Skeletal muscle tissue (tissue), 7 donors: Measurements from ENCODE around the gene IL12RB2.

DNA sequence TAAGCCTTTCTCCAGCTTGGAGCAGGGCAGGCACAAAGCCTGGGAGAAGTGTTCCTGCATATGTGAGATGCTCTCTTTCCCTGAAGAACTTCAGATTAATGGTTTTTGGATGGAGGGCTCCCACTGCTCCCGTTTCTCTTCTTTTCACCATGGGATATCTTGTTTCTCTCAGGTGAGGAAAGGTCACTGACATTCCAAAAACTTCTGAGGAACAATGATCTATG lies 95.8 kb downstream of the JAK1 start:
- PRO-cap, 3 experiments: no peak in any of the 3 experiments
- RAMPAGE, long total RNA: no peak
- RRBS, 2 experiments: no CpG with 5 or more reads among the region's 1 CpG

GRCh38 chr1:64894050-64894509 lies 72.3 kb downstream of the JAK1 start:
- PRO-cap, 3 experiments: no peak in any of the 3 experiments
- RAMPAGE, long total RNA: no peak
- RRBS, 2 experiments: no CpG with 5 or more reads among the region's 7 CpGs

DNA sequence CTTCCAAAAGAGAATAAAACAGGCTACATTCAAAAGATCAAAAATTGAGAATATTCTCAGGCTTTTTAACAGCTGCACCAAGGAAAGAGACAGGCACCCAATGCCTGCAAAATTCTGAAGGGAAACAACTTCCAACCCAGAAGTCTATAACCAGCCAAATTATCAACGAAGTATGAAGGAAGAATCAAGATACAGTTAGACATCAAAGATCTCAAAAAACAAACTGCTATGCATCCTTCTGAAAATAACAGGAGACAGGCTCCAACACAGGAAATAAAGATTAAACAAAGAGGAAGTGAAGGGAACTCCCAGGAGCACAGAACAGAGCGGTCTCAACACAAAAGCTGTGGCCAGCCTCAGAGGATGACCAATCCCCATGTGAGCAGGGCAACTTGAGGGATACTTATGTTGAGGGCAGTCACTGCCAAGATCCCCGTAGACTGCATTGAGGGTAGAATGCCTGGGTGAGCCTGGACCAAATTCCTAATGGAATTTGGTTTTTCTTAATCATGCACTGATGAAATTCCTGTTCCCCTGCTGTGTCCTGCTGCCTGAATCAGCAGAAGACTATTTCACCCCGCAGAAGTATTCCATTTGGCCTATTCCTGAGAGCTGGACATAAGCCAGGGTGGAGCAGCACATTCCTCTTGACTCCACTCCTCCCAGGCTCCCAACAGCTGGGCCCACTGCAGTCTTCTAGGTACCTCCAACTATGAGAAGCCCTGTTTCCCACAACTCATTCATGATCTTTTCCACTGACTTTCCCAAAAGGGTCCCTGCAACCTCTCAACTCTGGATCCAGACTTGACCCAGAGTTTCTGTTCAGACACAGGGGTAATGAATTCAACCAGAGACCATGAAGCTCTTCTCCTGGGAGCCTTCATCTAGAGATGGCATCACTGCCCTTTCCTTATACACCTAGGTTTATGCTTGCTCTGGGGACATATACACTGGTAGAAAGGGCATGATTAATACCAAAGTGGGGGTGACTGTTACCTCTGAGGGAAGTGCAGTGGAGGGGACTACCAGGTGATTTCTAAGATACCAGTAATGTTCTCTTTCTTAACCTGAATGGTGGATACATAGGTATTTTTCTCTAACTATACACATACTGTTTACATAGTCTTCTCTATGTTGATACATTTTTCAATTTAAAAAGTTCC lies 48.8 kb downstream of the JAK1 start:
- PRO-cap, 3 experiments: no peak in any of the 3 experiments
- RAMPAGE, long total RNA: no peak
- RRBS, 2 experiments: no CpG with 5 or more reads among the region's 4 CpGs

DNA sequence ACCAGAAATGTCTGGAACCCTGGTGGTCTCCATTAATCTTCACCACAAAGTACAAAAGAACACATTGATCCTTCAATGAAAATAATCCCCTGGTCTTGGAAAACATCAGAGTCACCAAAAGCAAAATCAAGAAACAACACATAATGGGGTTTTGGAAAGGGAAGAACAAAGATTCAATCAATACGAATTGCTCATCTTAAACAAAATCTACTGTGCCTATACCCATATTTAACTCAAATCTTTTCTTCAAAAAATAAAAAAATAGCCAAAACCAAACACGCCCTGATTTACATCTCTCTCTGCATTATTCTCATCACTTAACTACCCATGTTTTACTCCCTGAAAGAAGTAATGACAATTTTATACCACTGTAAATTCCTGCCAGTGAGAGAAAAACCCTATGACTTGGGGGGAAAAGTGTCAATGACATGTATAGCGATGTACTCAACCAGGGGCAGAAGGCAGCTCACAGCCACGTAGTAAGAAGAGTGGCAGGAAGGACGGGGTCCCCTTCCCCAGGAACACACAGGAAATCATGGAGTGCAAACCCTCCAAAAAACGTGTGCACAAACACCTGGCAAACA lies 1.4 kb downstream of the JAK1 start:
- PRO-cap, 3 experiments: no peak in any of the 3 experiments
- RAMPAGE, long total RNA: no peak
- RRBS, 2 experiments: no CpG with 5 or more reads among the region's 6 CpGs

GRCh38 chr1:65020894-65021615 lies 54.7 kb upstream of the JAK1 start:
- PRO-cap, 3 experiments: no peak in any of the 3 experiments
- RAMPAGE, long total RNA: no peak
- RRBS, 2 experiments: no CpG with 5 or more reads among the region's 7 CpGs

GRCh38 chr1:65065965-65066681 lies 81.9 kb upstream of the AK4 start:
- PRO-cap, 3 experiments: peak in 2 of 3 experiments; most common plus-strand start chr1:65066448 (in 2); most common minus-strand start chr1:65066197 (in 2)
- RAMPAGE, long total RNA: no peak
- RRBS, 2 experiments: under 1 to 2% methylated on average over 7 to 9 of the region's 35 CpGs

DNA sequence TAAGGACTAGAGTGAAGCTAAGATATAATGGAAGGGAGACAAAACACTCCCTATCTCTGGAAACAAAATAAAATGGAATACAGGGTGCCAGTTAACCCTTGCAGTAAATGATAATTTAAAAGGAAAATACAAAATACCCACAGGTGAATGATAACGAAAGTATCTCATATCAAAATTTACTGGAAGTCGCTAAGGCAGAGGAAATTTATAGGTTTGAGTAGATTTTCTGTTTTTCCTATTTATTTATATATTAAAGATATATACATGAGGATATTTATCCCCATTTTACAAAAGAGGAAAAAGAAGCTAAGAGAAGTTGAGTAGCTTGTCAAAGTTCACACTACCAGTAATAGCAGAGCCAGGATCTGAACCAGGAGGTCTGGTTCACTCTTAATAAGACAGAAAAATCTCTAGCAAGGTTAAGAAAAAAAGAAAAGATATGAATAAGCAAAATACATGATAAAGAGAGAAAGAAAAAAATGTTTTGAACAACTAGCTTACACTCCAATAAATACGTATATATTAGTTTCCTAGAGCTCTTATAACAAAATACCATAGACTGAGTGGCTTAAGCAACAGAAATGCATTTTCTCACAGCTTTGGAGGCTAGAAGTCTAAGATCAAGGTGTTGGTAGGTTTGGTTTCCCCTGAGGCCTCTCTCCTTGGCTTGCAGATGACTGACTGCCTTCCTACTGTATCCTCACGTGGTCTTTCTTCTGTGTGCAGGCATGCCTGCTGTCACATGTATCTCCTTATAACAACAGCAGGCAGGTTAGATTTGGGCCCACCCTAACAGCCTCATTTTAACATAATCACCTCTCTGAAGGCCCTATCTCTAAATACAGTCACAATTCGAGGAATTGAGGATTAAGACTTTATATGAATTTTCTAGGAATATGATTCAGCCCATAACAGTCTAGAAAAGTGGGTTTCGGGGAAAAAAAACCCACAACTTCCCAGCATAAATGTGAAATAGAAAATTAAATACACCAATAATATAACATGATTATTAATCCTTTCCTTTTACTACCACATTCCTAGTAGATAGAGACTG lies 60.3 kb downstream of the LEPR start:
- PRO-cap, 3 experiments: no peak in any of the 3 experiments
- RAMPAGE, long total RNA: no peak
- RRBS, 2 experiments: no CpG with 5 or more reads among the region's 6 CpGs

DNA sequence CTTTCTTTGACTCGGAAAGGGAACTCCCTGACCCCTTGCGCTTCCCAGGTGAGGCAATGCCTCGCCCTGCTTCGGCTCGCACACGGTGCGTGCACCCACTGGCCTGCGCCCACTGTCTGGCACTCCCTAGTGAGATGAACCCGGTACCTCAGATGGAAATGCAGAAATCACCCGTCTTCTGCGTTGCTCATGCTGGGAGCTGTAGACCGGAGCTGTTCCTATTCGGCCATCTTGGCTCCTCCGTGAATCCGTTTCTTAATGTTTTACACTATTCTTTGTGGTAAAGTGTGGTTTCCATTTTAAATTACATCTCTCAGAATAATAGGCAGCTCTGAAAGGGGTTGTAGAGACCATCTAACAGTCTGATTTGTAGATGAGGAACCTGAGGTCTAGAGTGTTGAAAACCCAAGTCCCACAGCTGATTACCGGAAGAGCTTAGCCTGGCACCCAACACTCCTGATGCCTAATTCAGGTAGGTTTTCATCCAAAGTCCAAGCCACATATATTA lies 143.9 kb downstream of the LEPR start:
- PRO-cap, 3 experiments: no peak in any of the 3 experiments
- RAMPAGE, long total RNA: no peak
- RRBS, 2 experiments: no CpG with 5 or more reads among the region's 16 CpGs

DNA sequence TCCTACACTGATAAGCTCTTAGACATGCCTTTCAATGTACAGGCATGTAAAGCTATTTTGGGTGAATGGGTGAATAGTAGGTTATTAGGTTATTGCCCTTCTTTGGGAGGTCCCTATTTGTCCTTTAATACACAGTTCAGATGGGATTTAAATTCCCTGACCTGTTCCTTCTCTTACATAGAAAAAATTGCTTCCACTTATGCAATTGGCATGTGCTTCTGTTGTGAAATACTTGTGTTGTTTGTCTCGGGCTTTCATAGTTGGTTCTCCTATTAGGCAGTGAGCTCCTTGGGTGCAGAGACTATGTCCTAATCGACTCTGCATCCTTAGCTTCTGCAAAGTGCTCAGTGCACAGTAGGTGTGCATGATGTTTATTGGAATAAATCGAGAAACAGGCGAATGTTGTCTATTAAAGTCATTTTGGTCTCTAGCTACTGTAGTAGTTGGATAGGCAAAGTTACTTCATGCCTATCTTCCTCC lies 1.3 kb upstream of the PDE4B start:
- PRO-cap, 3 experiments: no peak in any of the 3 experiments
- RAMPAGE, long total RNA: no peak
- RRBS, 2 experiments: no CpG with 5 or more reads among the region's 4 CpGs

GRCh38 chr1:66271243-66271788 lies 262.6 kb upstream of the SGIP1 start:
- PRO-cap, 3 experiments: peak in 3 of 3 experiments; most common plus-strand start chr1:66271489 (in 3); most common minus-strand start chr1:66271368 (in 1)
- RAMPAGE, long total RNA: no peak
- RRBS, 2 experiments: no CpG with 5 or more reads among the region's 7 CpGs

DNA sequence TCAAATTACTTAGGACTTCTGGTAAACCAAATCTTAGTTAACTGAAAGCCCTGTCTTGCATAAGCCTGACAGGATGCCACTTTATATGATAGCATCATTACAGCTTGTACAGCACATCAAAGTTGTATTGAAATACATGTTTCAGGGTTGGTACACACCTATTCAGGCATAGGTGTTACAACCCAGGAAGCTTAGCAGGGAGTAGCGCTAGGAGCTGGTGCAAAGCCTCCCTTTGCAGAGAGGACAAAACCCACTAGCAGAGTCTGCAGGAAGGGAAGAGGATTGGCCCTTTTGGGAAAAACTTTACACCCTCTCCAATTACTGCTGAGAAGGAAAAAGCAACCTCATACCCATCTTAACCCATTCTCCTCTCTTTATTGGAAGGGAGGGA lies 258.8 kb upstream of the SGIP1 start:
- PRO-cap, 3 experiments: no peak in any of the 3 experiments
- RAMPAGE, long total RNA: no peak
- RRBS, 2 experiments: no CpG with 5 or more reads among the region's 1 CpG

DNA sequence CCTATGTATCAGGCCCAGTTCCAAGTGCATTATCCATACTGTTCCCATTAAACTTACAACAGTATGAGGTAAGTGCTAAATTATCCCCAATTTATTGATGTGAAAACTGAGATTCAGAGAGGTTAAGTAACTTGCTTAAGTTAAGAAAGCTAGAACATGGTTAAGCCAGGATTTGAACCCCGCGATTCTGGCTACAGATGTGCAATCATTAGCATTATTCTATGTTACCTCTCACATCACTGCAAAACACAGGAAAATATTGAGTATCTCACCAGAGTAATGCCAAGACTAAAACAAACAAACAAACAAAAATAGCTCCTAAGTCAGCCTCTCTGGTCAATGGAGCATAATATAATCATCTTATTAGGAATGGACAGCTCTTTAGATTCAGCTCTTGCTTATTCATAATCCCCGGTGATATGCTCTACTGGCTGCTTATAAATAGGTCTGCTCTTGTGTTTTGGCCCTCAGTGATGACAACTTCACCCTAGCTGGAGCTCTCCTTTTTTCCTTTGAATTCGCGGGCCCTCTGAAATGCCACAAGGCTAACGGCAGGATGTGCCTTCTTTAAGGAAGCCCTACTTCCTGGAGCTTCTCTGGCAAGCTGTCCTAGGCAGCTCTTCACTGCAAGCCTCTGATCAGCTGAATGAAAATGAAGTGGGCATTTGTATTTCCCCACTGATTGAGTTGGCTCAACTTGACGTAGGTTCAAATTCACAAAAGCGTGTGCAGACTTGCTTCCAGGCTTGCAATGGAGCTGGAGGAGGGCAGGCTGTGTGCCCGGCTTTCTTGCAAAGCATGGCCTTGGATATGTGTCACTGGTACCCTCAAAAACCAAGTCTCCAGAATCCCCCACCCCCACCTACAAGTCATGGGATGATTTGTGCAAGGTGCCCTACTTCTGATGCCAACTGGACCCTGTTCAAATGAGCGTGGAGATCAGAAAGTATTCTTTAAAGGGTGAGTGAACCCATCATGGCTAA lies 22.1 kb downstream of the SGIP1 start:
- PRO-cap, 3 experiments: no peak in any of the 3 experiments
- RAMPAGE, long total RNA: no peak
- RRBS, 2 experiments: no CpG with 5 or more reads among the region's 10 CpGs

- PRO-cap, 3 experiments: no peak in any of the 3 experiments
- RAMPAGE, long total RNA: no peak
- RRBS, 2 experiments: no CpG with 5 or more reads among the region's 8 CpGs
Measured at GRCh38 chr1:66981079-66982386, 56.7 kb downstream of the MIER1 start.

DNA sequence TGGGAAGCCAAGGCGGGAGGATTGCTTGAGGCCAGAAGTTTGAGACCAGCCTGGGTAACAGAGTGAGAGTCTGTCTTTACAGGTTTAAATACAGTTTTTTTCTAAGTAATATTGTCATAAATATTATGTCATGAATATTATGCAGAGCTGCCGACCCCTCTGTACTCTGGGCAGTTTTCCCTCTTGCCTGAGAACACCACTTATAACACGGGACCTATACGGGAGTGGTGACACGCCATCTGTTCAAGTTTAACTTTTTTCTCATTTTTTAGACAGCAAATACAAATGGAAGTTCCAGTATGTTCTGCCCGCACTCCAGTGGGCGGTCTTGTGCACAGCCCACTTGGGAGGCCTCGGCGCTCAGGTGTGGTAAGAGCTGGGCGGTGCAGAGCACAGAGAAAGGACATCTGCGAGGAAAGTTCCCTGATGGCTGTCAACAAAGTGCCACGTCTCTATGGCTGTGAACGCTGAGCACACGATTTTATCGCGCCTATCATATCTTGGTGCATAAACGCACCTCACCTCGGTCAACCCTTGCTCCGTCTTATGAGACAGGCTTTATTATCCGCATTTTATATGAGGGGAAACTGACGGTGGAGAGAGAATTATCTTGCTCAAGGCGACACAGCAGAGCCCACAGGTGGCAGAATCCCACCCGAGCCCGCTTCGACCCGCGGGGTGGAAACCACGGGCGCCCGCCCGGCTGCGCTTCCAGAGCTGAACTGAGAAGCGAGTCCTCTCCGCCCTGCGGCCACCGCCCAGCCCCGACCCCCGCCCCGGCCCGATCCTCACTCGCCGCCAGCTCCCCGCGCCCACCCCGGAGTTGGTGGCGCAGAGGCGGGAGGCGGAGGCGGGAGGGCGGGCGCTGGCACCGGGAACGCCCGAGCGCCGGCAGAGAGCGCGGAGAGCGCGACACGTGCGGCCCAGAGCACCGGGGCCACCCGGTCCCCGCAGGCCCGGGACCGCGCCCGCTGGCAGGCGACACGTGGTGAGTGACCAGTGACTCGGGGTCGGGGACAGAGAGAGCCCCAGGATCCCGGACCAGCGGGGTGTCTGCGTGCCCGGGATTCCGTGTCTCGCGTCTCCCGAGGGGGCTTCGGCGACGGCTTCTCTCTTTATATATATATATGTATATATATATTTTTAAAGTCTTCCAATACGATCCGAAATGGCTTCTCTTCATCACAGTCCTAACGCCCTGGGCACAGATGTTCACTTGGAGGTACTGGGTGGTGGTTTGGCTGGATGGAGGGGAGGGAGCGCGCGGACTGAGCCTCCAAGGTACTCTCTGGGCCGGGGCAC lies at the start of gene IL12RB2:
Gene IL12RB2 (plus strand): TSS at position 894 of the 1,302 bp plus-strand sequence.
- PRO-cap, 3 experiments: peak in 2 of 3 experiments; most common plus-strand start position 416 of the sequence (in 1); most common minus-strand start position 816 of the sequence (in 1)
- RAMPAGE, long total RNA: no peak
- RRBS, 2 experiments: 2 to 3% methylated on average over 38 of the region's 91 CpGs

GRCh38 chr1:67336863-67337247 lies 29.2 kb downstream of the IL12RB2 start:
- PRO-cap, 3 experiments: no peak in any of the 3 experiments
- RAMPAGE, long total RNA: no peak
- RRBS, 2 experiments: no CpG with 5 or more reads among the region's 5 CpGs

- PRO-cap, 3 experiments: no peak in any of the 3 experiments
- RAMPAGE, long total RNA: no peak
- RRBS, 2 experiments: no CpG with 5 or more reads among the region's 6 CpGs
Measured at GRCh38 chr1:67411242-67412538, 18.5 kb downstream of the SERBP1 start.

DNA sequence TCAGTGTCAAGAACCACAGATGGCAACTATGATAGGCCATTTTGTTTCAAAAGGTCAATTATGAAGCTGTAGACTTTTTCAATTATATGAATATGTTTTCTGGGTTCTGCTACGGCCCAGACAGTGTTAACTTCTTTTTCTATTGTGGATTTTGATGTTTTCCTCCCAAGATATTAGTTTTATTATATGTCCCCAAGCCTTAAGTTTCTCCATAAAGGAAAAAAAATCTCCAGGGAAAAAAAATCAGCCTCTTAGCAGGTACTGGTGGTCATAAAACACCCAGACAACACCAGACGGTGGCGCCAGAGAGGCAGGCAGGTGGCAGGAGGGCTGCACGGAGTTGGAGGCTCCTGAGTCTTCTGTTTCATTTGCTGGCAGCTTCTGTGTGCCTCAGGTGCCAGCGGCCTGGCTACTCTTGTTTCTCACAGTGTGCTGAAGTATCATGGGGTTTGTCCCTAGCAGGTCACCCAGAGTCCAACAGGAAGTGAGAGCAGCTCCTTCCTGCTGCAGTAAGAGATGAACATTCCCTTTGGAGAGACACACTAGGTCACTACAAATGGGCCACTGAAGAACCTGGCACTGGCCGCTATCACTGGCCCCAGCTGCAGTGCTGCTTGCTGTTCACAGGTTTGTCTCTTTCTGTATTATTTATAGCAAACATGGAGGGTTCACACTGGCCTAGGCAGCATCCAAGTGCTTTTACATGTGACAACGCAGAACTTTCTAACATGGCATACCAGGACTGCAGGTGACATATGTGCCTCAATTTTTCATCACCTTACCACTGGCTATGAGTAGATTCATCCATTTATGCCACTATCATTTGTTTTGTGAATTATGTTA lies 123.2 kb upstream of the GADD45A start:
- PRO-cap, 3 experiments: peak in 1 of 3 experiments; most common plus-strand start position 509 of the sequence (in 1); most common minus-strand start position 391 of the sequence (in 1)
- RAMPAGE, long total RNA: no peak
- RRBS, 2 experiments: no CpG with 5 or more reads among the region's 7 CpGs

DNA sequence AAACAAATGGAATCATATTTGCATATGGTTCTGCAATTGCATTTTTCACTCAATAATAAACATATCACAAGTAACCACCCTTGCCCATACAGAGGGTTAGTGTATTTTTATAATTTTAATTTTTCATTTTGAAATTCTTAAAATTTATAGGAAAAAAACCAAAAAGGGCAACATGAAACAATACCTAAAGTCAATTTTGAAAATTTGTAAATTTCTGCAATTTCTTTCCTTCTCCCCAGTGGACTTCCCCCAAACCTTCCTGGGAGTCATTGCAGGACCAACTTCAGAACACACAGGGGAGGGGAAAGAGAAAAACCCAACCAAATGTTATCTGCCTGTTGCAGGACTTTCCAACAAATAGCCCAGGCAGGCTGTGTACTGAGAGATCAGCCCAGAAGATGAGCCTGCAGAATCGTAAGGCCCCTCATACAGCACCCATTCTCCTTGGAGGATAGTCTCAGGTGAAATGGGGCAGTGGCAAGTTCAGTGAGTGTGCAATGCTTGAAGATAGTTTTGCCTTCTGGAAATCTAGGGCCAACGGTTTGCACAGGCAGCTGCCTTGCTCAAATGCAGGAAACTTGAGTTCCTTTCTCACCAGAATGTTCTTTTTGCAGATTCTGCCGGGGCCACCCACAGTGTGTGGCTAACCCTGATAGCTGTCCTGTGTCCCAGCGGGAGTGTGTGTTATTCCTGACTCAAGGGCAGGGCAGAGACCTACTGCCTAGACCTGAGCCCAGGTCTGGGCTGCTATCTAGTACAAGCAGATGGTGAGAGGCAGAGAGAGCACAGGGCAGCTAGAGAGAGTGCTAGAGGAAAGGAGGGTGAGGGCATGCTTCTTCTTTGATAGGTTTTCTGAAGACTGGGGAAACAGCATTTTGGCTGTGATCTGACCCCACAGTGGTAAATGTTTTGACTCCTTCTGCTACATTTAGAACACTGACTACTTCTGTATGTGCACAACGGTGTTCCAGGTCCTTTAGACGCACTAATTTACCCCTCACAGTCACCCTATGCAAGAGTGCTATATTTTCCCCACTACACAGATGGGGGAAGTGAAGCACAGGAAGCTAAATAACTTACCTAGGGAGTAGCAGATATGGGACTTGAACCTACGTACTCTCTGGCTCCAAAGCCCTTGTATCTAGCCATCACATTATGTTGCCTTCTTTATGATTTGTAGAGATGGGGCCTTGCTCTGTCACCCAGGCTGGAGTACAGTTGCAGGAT lies 48.9 kb downstream of the GADD45A start:
- PRO-cap, 3 experiments: no peak in any of the 3 experiments
- RAMPAGE, long total RNA: no peak
- RRBS, 2 experiments: no CpG with 5 or more reads among the region's 7 CpGs

DNA sequence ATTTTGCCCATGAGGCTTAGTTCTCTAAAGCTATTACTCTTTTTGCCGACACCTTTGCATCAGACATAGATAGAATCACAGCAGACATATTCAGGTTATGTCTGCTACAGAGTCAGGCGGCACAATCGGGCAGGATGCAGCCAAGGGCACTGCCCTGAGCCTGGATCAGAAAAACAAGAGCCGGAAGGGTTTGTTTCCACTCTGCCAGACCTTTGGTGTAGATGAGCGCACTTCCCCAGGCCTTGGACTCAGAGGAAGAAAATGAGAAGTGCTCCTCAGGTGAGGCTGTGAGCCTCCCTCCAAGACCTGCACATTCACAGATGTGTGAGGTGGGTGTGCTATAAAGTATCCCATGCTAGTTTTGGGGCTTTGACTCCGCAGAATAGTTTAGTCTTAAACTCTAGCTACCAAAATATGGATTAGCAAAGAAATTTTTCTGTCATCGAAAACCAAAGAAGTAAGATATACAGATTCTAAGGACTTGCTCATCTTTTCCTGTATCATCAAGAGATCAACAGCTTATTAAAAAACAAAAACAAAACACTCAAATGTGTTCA lies 43.6 kb downstream of the GNG12 start:
- PRO-cap, 3 experiments: no peak in any of the 3 experiments
- RAMPAGE, long total RNA: no peak
- RRBS, 2 experiments: no CpG with 5 or more reads among the region's 7 CpGs

- PRO-cap, 3 experiments: no peak in any of the 3 experiments
- RAMPAGE, long total RNA: no peak
- RRBS, 2 experiments: no CpG with 5 or more reads among the region's 7 CpGs
Measured at GRCh38 chr1:67818895-67819471, 14.3 kb downstream of the GNG12 start.